Non-pigmented ciliary epithelial cell (primary cell): ENCODE measurements around the gene HELZ.

GRCh38 chr17:66304889-66305341, 2.5 kb downstream of the PRKCA start:
- RRBS = no CpG with 5 or more reads among the region's 5 CpGs

DNA sequence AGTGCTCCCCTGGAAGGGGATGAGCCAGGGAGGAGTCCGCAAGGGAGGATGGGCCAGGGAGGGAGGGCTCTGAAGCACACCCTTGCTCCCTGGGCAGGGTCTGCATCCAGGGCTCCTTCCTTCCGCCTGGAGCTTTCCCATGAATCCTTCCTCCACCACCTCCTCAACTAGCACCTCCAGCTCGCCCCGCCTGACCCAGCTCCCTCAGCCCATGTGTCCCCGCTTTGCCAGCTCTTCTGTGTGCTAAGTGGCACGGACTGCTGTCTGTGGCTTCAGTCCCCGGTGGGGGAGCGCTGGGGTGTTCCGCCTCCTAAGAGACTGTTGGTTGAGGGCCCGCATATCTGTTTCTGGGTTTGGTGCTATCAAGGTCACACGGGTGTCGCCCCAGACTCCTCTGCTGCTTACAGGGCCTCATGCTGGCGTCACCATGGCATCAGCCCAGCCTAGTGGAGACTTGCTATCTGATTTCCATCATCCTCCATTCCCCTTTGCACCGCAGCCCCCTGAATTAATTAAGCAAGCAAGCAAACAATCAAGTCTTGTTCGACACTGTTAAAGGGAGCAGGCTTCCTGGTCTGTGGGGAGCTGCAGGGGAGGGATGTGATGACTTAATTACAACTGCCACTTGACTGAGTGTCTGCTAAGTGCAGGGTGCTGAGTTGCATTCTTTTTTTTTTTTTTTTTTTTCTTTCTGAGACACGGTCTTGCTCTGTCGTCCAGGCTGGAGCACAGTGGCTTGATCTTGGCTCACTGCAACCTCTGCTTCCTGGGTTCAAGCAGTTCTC, 71.8 kb downstream of the PRKCA start:
- RRBS = no CpG with 5 or more reads among the region's 17 CpGs

GRCh38 chr17:66401860-66402500, 99.6 kb downstream of the PRKCA start:
- RRBS = no CpG with 5 or more reads among the region's 5 CpGs

- RRBS = 88% methylated on average over 6 of the region's 38 CpGs
Observed at GRCh38 chr17:66675807-66677001, 158.7 kb upstream of the CACNG5 start.

DNA sequence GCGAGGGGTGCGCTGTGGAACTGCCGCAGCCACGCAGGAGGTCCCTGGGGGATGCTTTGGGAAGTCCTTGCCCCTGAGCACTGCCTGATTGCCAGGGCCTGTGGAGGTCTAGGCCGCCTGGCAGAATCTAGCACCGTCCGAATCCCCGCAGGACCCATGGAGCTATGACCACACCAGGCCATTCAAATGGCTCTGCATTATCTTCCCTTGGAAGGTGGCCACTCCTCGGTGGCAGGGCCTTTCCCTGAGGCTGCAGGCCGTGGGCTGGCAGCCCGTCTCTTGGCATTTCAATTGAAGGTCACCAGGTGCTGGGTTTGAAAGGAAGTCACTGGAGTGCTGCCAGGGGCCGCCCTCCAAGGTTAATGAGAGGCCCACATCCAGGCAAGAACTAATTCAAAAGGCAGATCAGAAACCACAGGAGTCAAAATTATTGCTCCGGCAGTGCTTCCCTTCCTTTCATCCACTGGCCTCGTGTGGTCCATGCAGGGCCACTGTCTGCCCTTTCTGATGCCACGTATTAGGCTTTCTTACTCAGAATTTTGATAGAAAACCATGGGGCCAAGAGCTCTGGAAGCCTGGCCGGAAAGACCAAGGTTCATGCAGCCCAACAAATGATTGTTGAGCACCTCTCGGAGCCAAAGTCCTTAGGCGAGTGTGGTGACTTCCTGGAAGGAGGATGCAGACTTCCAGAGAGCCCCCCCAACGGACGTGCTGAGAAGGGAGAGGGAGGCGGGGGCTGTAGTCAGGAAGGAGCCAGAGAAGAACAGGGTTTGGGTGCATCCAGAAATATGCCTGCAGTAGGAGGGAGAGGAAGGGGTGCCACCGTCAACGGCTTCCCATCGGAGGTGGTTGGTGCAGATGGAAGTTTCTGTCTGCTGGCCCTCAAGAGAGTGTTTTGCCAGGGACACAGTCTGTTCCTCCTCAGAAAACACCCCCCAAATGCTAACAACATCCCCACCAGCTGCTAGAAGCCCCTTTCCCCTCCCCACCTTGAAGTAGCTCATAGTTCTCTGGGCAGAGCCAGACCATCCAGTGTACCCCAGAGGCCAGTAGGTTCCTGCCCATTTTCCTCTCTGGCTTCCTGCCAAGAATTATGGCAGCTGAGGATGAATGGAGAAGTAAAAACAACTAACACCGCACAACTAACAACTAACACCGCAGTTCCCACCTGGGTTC, 27.4 kb upstream of the CACNG5 start:
- RRBS = no CpG with 5 or more reads among the region's 26 CpGs

DNA sequence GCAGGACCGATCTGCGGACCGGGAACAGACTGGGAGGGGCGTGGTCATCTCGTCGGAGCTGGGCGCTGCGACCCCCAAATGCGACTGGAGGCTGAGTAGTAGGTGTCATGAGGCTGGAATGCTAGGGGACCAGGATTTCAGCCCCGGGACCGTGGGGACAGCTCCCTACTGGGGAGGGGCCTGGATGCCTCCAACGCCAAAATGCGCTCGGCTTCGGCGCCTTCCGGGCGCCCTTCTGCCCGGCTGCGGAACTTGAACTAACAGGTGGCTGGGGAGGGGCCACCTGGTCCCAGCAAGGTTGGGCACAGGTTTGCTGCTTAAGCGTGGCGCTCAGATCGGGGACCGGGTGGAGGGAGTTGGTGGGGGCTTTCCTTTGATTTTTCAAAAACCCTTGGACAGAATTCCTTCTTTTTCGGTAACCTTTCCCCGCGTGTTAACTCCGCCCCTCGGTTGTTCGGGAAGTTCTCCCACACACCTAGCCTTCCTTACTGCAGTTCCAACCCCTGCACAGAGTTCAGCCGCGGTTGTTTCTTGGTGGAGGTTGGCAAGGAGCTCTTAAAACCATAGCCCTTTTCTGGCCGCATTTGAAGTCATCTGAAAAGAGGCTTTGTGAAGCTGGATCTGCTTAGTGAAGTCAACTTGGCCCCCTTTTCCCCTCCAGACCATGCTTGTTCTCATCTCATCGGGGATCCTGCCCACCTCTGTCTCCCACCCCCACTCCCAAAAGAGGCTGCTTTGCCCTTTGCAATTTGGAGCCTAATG, 1.6 kb downstream of the CACNG4 start:
- RRBS = 4% methylated on average over 14 of the region's 34 CpGs

DNA sequence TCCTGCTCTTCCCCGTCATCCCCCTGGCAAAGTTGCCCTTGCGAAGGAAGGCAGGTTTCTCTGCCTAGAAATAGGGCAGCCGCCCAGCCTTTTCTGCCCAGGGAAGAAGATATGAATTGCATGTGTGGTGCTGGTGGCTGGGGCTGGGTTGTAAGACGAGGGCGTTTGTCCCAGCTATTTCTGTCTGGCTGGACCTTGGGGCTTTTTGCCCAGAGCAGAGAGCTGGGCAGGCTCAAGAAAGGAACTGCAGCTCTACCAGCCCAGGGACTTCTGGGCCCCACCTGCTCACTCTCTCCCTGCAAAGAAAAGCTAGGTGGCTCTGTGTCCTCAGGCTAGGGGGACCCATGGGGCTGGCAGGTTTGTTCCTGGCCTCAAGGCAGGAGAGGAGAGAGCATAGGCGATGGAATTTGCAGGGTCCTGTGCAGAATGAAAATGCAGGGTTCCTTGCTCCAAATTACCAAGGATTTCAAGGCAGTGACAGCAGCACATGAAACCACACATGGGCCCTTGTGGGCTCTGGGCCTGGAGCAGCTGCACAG, 638 bp downstream of the CACNG1 start:
- RRBS = no CpG with 5 or more reads among the region's 6 CpGs

- RRBS = no CpG with 5 or more reads among the region's 6 CpGs
Observed at GRCh38 chr17:67074268-67075412, 30.3 kb downstream of the CACNG1 start.

DNA sequence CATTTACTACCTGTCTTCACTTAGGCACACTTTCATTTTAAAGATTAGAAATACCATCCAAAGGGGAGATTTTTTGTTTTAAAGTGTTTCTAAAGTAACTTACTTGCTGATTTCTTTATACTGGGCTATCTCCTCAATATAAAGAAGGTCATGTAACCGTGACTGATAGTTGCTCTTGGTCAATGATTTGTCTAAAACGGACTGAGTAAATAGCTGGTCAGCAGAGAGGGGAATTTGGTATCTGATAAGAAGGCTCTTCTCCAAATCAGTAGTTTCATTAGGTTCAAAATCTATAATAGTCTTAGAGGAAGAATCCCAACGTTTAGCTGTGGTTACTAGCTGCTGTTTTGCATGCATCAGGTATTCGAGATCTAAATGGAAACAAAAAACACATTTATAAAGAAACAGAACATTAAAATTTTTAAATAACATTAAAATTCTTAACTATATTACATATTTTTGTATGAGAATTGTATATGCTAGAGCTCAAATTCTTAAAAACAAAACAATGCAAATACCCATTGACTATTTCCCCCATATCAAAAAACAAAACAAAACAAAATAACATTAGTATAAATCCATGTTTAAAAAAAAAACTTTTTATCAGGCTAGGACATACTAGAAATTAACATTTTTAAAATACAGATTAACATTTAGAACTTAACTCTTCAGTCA, 66.3 kb downstream of the HELZ start:
- RRBS = no CpG with 5 or more reads among the region's 4 CpGs

DNA sequence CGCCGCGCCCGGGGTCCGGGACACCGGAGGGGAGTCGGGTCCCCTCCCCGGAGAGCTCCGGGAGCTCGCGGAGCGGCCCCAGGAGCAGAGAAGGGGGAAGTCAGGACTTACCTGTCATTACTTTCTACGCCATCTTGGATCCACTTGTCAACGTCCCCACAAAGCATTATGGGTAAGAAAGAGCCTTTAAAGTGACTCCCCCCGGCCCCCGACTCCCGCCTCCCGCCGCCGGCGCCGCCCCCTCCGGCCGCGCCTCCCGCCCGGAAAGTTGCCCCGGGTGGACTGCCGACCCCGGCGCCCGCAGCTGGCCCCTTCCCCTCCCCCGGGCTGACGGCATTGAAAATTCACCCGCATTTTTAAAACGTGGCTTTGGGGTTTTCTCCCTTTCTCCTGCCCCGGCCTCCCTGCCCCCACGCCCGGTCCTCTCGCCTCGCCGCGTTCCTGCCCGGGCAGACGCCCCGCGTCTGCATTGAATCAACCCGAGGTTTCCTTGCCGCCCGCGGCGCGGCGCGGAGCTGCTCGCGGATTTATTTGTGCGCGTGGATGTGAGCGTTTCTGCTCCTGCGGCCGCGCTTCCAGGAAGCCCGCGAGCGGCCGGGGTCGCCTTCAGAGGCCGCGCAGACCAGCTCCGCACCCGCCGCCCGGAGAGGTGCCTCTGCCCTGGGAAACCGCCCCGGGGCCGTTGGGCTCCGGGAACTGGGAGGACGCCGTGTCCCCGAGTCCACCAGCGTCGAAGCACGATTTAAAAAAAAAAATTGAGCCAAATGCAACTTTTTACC, at the start of gene HELZ:
Gene HELZ, minus strand, starts transcription at position 160 of the 779 bp plus-strand sequence.
- RRBS = 1% methylated on average over 13 of the region's 84 CpGs

DNA sequence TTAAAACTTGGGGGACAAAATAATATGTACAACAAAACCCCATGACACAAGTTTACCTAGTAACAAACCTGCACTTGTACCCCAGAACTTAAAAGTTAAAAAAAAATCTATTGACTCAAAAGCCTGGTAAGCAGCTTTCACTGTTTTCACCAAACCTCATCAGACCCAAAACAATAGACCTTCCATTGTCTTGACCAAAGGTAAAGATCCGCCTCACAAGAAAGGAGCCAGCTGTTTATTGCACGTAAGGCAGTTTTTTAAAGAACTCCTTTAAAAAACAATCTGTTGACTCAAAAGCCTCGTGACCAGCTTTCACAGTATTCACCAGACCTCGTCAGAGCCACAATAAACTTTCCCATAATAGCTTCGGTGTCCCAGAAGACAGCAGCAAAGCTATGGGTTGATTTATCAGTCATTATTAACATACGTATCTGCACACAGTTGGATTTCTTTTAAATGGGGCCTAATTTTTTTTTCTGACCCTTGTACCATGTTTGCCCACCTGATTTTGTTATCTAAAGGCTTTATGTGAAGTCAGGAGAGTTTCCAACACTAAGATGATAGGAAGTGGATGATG, 17.4 kb upstream of the HELZ start:
- RRBS = no CpG with 5 or more reads among the region's 6 CpGs

DNA sequence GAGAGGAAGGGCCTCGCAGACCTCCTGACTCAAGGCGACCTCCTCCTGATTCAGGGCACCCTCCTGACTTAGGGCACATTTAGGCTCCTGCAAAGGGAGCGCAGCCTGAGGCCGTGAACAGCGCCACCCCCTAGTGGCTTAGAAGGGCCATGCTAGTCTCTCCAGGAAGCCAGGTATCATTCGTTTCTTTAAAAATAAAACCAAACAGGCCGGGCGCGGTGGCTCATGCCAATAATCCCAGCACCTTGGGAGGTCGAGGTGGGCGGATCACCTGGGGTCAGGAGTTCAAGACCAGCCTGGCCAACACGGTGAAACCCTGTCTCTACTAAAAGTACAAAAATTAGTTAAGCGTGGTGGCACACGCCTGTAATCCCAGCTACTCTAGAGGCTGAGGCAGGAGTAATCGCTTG, 48.8 kb upstream of the HELZ start:
- RRBS = no CpG with 5 or more reads among the region's 15 CpGs

DNA sequence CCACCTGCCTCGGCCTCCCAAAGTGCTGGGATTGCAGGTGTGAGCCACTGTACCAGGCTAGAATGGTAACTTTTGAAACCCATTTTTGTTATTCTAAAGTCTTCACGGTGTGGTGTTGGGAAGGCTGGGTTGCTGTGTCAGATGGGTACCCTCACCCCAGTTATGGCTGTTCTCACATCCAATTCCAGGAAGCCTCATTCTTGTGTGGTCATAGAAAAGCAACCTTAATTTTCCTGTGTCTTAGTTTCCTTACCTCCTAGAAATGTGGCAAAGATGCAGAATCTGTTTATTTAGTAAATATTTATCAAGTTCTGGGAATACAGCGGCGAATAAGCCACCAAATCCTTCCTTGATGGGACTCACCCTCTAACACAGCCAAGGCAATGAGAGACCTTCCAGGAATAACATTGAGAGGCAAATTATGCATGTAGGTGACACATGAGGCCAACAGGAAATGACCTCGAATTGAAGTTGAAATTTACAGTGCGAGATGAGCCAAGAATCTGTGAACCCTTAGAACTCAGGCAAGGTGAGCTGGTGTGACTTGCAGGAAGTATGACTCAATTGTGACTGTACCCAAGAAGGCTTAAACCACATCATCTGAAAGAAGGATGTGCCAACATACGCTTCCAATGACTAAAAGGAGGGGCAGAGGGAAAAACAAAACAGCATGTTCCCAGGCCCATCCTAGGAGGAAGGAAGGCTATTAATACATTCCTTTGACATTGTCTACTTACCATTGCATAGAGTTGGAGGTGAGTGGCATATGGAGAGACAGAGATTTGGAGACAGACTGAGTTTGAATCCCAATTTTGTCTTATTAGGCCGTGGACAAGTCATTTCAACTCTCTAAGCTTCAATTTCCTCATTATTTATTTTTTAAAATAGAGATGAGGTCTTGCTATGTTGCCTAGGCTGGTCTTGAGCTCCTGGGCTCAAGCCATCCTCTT, 44.7 kb downstream of the PITPNC1 start:
- RRBS = no CpG with 5 or more reads among the region's 8 CpGs

DNA sequence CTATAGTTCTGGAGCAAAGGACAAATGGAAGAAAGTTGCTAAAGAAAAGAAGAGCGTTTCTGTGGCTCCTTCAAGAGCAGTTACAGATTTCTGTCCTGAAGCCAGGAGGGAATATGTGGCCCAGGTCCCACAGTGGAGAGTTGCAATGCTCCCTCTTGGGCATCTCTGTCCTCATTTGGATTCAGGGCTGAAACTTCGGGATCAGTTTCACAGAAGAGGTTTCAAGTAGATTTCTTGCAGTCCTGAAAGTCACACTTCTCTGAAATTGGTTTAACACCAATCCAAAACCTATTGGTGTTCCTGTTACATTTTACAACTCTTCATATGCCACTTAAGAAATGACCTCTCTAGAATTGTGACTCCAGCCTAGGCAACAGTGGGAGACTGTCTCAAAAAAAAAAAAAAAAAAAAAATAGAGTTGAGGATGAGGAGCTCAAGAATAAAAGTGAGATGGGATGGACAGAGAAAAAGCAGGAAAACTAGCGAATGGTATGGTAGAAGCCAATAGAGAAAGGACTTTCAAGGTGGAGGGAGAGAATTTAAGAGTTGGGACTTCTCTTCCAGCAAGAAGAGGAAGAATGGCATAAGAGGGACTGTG, 46.7 kb downstream of the PITPNC1 start:
- RRBS = no CpG with 5 or more reads among the region's 3 CpGs

GRCh38 chr17:67432909-67433722, 56.0 kb downstream of the PITPNC1 start:
- RRBS = 98% methylated on average over 3 of the region's 22 CpGs

DNA sequence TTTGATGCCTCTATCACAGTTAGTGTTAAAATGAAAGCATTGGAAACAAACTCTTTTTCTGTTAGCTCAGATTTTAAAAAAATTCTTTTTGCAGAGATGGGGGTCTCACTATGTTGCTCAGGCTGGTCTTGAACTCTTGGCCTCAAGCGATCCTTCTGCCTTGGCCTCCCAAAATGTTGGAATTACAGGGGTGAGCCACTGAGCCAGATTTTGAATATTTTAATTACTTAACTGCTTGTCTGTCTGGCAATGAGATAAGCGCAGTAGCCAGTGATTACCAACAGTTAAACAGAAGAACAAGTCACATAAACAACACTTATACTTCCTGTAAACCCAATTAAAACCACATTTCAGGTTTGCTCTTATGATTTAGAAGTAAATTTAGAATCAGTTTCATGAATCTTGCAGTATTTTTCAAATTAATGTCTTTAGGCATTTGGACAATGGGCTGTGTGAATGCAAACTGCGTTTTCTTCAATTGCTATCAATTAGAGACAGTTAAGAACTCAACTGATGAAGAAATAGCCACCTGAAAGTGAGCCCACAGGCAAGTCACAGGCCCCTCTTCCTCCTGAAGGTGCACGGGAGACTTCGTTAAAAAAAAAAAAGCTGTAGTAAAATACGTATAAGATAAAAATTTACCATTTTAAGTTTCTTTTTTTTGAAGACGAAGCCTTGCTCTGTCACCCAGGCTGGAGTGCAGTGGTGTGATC, 72.9 kb downstream of the PITPNC1 start:
- RRBS = no CpG with 5 or more reads among the region's 7 CpGs

- RRBS = no CpG with 5 or more reads among the region's 13 CpGs
Observed at GRCh38 chr17:67469183-67469931, 92.3 kb downstream of the PITPNC1 start.

- RRBS = 0% methylated on average over 1 of the region's 28 CpGs
Observed at GRCh38 chr17:67528605-67529585, 151.8 kb downstream of the PITPNC1 start.

- RRBS = 0% methylated on average over 2 of the region's 25 CpGs
Observed at GRCh38 chr17:67718075-67718705, 454 bp downstream of the NOL11 start.

- RRBS = no CpG with 5 or more reads among the region's 4 CpGs
Observed at GRCh38 chr17:67893289-67893797, 68.0 kb downstream of the BPTF start.